ENCODE results near the genes EIF2AK2 and CYP1B1.

DNA sequence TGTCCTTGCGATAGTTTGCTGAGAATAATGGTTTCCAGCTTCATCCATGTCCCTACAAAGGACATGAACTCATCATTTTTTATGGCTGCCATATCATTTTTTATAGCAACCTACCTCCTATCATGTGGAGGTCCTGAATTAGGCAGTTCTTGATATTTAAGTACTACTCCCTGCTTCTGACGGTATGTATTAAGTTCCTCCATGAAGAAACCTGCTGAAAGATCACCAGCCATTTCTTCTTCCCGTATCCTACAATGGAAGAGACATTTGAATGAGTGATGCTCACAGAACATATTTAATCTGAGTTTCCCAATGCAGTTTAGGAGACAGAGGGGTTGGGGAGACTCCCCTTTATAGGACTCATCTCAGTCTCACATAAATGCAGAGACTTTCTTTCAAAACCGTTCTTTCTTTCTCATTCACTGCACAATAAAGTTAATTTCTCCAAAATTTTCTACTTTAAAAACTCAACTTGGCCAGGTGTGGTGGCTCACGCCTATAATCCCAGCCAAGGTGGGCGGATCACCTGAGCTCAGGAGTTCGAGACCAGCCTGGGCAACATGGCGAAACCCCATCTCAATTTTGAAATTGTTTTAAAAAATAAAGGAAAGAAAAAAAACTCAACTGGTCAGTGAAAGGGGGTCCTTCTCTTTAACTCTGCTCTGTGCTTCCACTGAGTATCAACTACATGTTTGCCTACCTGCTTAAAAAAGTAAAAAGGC lies 9.0 kb downstream of the EIF2AK2 start:
- PRO-cap, 7 experiments, result no peak in any of the 7 experiments
- RAMPAGE, long total RNA, 2 experiments, result no peak in any of the 2 experiments

GRCh38 chr2:37155778-37156261 lies 960 bp downstream of the EIF2AK2 start:
- PRO-cap, 7 experiments, result no peak in any of the 7 experiments
- RAMPAGE, long total RNA, 2 experiments, result no peak in any of the 2 experiments

- PRO-cap, 7 experiments, result peak in 7 of 7 experiments; most common plus-strand start chr2:37157061 (in 5); most common minus-strand start chr2:37156958 (in 7)
- RAMPAGE, long total RNA, 2 experiments, result start-site peak on the minus strand in 2 of 2 experiments, at chr2:37156926-37156989 at its widest, 152 to 166 reads per replicate
These were observed at the start of gene EIF2AK2 for GRCh38 chr2:37156262-37157501. Gene EIF2AK2 (minus strand): TSS chr2:37156980.

- PRO-cap, 7 experiments, result no peak in any of the 7 experiments
- RAMPAGE, long total RNA, 2 experiments, result no peak in any of the 2 experiments
These were observed 122.2 kb downstream of the QPCT start for GRCh38 chr2:37466455-37467210.

- PRO-cap, 7 experiments, result peak in 2 of 7 experiments; most common plus-strand start chr2:37590550 (in 1); most common minus-strand start chr2:37590281 (in 2)
- RAMPAGE, long total RNA, 2 experiments, result no peak in any of the 2 experiments
These were observed 81.3 kb downstream of the CDC42EP3 start for GRCh38 chr2:37590116-37590654.

GRCh38 chr2:37674994-37675278 lies 3.5 kb upstream of the CDC42EP3 start:
- PRO-cap, 7 experiments, result no peak in any of the 7 experiments
- RAMPAGE, long total RNA, 2 experiments, result no peak in any of the 2 experiments

GRCh38 chr2:37688895-37689490 lies 17.6 kb upstream of the CDC42EP3 start:
- PRO-cap, 7 experiments, result peak in 4 of 7 experiments; most common plus-strand start chr2:37689361 (in 2); most common minus-strand start chr2:37689201 (in 4)
- RAMPAGE, long total RNA, 2 experiments, result no peak in any of the 2 experiments

- PRO-cap, 7 experiments, result no peak in any of the 7 experiments
- RAMPAGE, long total RNA, 2 experiments, result no peak in any of the 2 experiments
These were observed 49.7 kb upstream of the RMDN2 start for GRCh38 chr2:37875128-37876046.

- PRO-cap, 7 experiments, result no peak in any of the 7 experiments
- RAMPAGE, long total RNA, 2 experiments, result no peak in any of the 2 experiments
These were observed 6.3 kb upstream of the RMDN2 start for GRCh38 chr2:37918899-37919106.

DNA sequence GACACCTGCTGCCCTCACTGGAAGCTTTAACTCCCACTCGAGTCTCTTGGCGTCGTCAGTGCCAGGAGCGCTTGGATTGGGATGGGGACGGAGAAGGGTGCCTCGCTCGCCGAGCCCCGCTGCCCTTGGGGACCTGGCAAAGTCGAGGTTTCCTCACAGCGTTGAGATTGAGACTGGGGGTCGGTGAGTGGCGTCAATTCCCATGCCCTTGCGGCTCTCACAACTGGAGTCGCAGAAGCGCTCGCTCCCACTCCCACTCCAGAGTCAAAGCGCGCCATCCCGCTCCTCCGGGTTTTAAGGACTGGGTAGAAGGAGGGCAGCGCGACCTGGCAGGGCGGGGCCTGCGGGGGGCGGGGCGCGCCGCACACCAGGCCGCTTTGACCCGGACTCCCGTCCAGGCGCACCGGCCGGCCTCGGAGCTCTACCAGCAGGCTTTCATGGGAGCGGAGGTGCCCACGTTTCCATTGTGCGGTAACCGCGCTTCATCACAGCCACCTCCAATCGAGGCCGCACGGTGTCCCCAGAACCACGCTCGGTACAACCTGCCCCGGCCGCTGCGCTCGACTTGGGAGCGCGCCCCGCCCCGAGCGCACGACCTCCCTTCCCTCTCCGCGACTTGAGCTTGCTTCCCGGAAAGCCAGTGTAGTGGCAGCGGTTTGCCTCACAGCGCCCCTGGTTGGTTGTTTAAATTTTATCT lies at the start of gene CYP1B1:
Gene CYP1B1 (minus strand): TSS at position 266 of the 697 bp plus-strand sequence.
- PRO-cap, 7 experiments, result peak in 7 of 7 experiments; most common plus-strand start position 397 of the sequence (in 5); most common minus-strand start position 266 of the sequence (in 7)
- RAMPAGE, long total RNA, 2 experiments, result no peak in any of the 2 experiments

DNA sequence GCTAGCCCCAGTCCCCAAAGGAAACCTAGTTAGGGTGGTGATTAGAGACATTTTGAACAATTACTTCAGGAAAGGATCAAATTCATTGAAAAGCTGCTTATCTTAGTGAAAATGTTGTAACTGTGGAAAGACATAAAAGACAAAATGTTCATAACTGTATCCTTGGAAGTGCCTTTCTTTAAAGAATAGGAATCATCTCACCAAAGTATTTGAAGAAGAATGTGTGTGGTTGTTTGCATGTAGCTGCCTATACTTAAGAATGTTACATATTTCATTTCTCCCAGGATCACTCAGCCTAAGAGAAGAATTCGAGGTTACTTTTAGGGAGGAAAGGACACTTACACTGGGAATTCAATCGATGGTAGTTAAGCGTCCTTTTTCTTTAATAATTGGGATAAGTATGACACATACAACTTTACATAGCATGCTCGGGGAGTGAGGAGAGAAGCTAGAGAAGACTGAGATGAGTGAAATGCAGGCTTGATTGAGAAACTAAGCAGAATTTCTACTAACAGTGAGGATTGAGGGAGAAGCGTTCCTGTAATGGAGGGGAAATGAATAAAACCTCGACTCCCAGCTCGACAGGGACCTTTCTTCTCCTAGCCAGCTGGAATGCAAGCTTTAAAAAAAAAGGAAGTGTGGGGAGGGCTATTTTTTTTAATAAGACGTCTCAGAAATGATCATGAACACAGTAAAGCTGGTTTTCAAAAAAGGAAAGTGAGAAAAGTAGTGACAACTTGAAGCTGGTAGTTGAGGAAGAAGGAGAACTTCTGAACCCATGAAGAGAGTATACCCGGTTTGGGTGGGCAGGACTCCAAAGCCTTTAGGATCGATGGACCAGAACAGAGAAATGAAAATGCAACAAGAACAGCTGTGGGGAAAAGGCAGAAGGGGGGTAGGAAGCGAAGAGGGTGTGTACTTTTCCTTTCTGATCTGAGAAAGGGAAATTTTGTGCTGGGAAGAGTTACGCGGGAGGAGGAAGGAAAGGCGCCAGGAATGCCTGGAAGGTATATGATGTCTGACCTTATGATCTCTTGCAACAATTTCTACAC lies 22.2 kb upstream of the CYP1B1 start:
- PRO-cap, 7 experiments, result peak in 1 of 7 experiments; most common minus-strand start position 857 of the sequence (in 1)
- RAMPAGE, long total RNA, 2 experiments, result no peak in any of the 2 experiments

DNA sequence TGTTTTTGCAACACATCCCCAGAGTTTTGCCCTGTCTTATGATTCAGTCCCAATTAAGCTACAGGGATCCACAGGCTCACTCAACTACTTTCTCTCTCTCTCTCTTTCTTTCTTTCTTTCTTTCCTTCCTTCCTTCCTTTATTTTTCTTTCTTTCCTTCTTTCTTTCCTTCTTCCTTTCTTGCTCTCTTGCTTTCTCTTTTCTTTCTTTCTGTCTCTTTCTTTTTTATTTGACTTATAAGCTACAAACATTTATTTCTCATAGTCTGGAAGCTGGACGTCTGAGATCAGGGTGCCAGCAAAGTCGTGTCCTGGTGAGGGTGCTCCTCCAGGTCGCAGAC lies 142.0 kb upstream of the CYP1B1 start:
- PRO-cap, 7 experiments, result no peak in any of the 7 experiments
- RAMPAGE, long total RNA, 2 experiments, result no peak in any of the 2 experiments

DNA sequence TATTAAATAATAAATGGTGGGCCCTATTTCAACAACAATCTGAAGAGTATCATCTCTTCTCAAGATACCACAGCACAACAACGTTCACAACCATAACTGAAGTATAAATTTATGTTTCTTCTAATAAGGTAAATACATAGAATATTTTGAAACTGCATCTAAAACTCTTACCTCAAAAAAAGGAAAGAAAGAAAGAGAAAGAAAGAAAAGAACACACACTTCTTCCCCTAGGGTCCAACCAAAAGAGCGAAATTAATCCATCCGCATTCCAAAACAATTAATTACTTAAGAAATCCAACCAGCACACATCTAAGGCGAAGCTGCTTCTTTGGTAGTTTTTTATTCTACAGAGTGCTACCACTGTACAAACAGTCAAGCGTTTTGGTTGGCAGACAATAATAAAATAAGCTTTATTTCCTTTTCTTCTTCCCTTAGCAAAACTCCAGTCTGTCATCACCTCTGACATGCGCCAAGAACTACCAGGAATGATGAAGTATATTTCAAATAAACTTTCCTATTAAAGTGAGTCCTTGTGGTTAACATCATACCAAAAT lies 1.5 kb downstream of the ATL2 start:
- PRO-cap, 7 experiments, result peak in 3 of 7 experiments; most common plus-strand start position 336 of the sequence (in 2)
- RAMPAGE, long total RNA, 2 experiments, result no peak in any of the 2 experiments

DNA sequence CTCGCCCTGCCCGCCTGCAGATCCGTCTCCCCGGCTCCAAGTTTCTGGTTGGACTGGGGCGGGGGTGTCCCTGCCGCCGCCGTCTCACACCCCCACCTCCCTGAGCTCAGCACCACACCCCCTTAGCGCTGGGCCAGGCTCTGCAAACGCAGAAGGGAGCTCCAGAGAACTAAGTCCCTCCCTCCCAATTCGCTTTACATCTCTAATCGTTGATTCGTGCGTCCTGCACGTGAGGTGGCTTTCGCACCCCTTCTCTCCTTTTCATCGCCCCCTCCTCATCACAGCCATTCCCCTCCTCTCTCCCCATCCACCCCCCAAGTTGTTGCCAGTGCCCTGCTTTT lies 366 bp upstream of the ATL2 start:
- PRO-cap, 7 experiments, result peak in 7 of 7 experiments; most common plus-strand start position 145 of the sequence (in 7)
- RAMPAGE, long total RNA, 2 experiments, result no peak in any of the 2 experiments

- PRO-cap, 7 experiments, result no peak in any of the 7 experiments
- RAMPAGE, long total RNA, 2 experiments, result no peak in any of the 2 experiments
These were observed 102.9 kb downstream of the HNRNPLL start for GRCh38 chr2:38499720-38500244.

GRCh38 chr2:38534864-38535820 lies 67.6 kb downstream of the HNRNPLL start:
- PRO-cap, 7 experiments, result no peak in any of the 7 experiments
- RAMPAGE, long total RNA, 2 experiments, result no peak in any of the 2 experiments

GRCh38 chr2:38733421-38734012 lies 17.6 kb downstream of the SRSF7 start:
- PRO-cap, 7 experiments, result no peak in any of the 7 experiments
- RAMPAGE, long total RNA, 2 experiments, result no peak in any of the 2 experiments

DNA sequence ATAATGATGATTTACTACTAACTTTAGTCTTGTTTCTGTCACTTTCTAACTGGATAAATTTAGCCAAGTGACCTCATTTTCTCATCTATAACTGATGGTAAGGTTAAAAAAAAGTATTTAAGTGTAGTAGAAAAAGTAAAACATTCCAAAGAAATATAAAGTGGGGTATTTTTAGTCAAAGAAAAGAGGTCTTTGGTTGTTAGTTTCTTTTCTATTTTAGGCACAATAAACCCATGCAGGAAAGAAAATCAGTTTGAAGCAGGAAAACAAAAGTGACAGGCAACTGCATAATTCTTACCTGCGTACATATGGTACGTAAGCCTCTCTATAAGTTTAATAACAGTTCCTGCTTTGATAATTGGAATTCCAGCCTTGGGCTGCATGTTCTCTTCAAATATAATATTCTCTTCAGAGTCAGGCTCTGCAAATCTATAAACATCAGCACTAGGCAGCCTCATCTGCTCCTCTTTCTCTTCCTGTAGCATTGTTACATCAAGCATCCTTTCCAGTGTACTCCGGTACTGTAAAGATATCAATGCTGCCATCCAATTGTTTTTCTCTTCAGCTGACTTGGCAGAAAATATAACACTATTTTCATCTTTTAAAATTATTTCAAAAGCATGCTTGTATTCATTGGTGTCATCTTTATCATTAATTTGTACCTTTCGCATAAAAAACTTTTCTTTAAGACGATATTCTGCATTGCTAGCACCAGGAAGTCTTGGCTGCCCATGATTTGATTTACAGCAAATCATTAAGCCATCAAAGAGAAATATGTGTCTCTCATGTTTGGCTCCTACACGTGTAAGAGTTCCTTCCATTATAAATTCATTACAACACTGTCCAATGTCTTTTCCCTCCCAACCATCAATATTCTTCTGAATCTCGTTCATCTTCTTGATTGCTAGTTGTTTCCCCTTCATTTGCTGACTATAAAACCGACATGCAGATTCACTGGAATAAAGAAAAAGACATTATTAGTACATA lies 98.3 kb downstream of the SOS1 start:
- PRO-cap, 7 experiments, result no peak in any of the 7 experiments
- RAMPAGE, long total RNA, 2 experiments, result no peak in any of the 2 experiments

DNA sequence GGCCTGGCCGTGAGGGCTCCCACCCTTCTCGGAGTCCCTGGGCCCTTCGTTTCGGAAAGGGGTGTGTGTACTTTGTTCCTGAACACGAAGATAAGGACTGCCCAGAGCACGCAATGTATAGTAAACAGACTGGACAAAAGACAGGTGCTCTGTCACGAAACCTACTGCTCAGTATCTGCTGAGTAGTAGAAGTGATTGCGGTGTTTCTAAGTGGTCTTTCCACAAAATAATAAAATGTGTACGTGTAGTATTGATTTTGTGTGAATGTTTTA lies 371 bp upstream of the SOS1 start:
- PRO-cap, 7 experiments, result peak in 6 of 7 experiments; most common plus-strand start position 171 of the sequence (in 4); most common minus-strand start position 30 of the sequence (in 5)
- RAMPAGE, long total RNA, 2 experiments, result no peak in any of the 2 experiments

GRCh38 chr2:39335472-39336024 lies 101.5 kb downstream of the MAP4K3 start:
- PRO-cap, 7 experiments, result no peak in any of the 7 experiments
- RAMPAGE, long total RNA, 2 experiments, result no peak in any of the 2 experiments